Colic lymph node (tissue), 1 donor: ENCODE measurements around the genes CENPI, RPL36A, GPRASP3 and TCEAL4.

- PRO-cap = no peak
Measured at GRCh38 chrX:100644974-100645521, 1.0 kb downstream of the SRPX2 start.

- PRO-cap = no peak
Measured at GRCh38 chrX:100648804-100649023, 4.7 kb downstream of the SRPX2 start.

DNA sequence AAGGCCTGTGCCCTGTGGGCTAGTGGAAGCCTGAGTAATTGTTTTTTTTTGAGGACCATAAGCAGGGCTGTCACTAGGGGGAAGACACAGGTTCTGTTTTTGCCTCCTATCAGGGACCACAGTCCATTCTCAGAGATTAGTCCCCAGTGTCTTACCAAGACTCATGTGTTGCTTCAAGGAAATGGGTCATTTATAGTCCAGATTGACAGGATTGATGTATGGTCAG lies 6.2 kb downstream of the SRPX2 start:
- PRO-cap = no peak

GRCh38 chrX:100659627-100660382 lies 15.8 kb downstream of the SRPX2 start:
- PRO-cap = no peak

DNA sequence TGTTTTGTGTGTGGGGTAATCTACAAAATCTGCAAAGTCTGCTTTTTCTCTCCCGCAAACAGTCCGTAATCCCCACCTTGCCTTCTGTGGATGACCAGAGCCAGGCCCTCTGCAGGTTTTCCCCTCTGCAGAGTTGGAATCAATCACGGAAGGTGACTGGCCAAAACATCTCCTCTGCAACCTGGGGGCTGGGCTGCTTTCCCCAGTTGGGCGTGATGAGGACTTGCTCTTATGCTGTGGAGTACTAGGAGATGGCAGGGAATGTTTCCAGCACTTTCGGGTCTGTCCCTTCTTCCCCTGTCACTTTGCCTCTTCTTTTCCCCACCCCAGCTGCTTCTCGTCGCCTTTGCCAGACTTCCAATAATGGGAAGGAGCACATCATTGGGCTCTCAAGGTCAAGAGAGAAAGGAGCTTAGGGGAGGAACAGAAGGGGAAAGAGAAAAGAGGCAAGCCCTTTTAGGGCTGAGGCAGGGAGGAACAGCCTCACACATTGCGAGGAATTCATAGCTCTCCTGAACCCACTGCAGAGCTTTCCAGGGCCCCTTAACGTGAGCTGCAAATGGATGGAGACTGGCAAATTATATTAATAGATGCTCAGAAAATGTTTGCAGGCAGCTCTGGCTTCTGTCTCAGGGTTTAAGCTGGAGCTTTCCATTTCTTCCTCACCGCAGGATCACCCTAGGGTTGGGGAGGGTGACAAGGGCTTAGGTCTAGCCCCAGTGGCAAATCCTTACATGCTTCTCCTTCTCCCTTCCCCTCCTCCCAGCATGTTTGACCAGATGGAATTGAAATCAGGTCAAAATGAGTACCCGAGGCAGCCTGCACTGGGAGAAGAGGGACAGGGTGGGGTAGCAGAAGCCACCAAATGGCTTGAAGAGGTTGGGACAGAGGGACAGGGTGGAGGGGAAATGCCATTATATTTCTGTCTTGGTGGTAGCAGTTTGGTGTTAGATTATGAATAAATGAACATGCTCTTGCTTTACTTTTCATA lies 1.4 kb downstream of the TMEM35A start:
- PRO-cap = no peak

GRCh38 chrX:101097371-101098520 lies at the start of gene CENPI:
CENPI (plus strand) TSS chrX:101098204.
- PRO-cap = bidirectional peak, plus-strand start at chrX:101098204, minus-strand start at chrX:101097903

GRCh38 chrX:101390381-101391578 lies at the start of gene RPL36A:
RPL36A (plus strand) TSS chrX:101391011.
- PRO-cap = bidirectional peak, plus-strand start at chrX:101391011, minus-strand start at chrX:101390785

DNA sequence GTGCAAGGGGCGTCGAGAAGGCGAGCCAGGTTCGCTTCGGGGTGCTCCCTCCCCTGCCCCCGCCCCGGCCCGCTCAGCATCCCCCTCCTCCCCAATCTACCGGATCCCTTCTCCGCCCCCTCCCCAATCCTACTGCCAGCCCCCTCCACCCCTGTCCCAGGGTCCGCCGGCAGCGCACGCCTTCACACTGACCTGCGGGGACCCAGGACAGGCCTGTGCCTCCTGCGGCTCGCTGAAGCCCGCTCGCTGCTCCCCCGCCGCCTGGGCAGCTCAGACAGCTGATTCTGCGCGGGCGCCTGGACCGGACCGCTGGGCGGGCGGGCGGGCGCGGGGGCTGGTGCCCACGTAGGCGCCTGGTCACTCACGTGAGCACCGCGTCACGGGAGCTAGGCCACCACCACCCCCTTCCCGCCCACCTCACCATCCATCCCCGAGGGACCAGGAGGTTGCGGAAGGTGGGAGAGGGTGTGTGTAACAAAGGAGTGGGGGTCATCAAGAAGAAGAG lies 13.6 kb downstream of the BEX5 start:
- PRO-cap = no peak

- PRO-cap = bidirectional peak, plus-strand start at chrX:102720749, minus-strand start at chrX:102720629
Measured at GRCh38 chrX:102720344-102720858, at the start of gene GPRASP3. GPRASP3 (plus strand) TSS chrX:102720743.

DNA sequence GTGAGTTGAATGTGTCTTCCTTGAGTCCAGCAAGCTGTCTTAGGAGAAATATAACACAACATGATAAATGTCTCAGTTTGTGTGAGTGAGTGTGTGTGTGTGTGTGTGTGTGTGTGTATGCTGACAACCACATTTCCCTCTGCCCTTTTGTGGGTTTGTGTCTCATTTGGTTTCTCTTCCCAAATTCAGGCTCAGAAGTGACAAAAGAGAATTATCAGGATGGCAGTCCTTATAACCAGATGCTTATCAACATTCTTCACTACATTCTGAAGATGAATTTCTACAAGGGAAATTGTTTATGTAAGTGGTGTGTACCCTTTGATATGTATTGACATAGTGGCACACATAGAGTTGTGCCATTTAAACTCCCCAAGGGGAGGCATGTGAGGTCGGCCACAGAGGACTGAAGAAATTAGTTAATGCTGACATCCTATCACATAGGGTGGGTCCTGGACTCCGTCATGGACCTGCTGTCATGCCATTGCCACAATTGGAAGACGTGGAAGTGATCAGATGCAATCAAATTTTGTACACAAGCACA lies 72.1 kb upstream of the RAB40AL start:
- PRO-cap = no peak

GRCh38 chrX:103250771-103251564 lies 4.0 kb downstream of the TCEAL8 start:
- PRO-cap = no peak

DNA sequence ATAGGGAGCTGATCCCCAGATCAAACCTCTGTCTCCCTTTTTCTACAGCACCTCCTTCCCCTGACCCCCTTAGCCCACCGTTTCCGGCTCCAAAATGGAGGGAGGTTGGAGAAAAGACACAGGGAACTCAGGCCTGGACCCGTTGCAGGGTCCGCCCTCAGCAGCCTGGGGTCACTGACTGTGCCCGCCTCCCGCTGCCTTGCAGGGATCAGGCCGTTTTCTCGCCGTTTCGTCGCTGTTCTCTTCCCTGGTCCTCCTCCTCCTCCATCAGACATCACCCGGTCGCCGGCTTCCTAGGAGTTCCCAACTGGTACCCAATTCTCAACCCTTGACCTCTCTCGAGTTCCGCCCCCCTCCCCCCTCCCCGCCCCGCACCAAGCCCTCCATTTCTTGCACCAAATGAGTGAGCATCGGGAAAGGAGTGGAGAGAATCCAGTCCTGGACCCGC lies 585 bp downstream of the TCEAL5 start:
- PRO-cap = no peak

- PRO-cap = unidirectional peak, plus-strand start at chrX:103585517
Measured at GRCh38 chrX:103585354-103585831, at the start of gene TCEAL4. TCEAL4 (plus strand) TSS chrX:103585515.

DNA sequence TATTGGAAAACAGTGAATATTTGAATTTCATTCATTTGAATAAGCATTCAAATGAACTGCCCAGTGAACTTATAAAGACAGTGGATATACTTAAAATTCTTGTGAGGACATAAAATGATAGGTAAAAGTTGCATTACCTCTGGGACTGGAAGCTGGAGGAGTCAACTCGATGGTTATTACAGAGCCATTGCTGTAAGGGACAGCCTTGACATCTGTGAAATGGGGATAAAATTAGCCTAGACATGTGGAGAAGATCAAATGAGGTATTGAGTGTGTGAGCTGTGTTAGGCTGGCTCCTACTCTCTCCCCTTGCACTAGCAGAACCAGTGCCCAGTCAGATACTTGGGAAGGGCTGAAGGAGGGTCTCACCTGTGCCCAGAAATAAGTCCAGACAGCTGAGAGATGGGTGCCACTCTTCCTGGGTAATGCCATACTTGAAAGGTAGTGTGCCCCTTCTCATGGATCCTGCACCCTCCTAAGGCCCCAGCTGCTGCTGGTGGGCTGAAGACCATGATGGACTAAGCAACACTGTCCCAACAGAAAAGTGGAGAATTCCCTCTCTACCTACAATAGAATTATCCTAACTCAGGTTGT lies 2.5 kb downstream of the TCEAL4 start:
- PRO-cap = no peak

- PRO-cap = no peak
Measured at GRCh38 chrX:103624714-103625514, 3.9 kb upstream of the TCEAL1 start.

- PRO-cap = no peak
Measured at GRCh38 chrX:103626822-103627303, 1.9 kb upstream of the TCEAL1 start.

DNA sequence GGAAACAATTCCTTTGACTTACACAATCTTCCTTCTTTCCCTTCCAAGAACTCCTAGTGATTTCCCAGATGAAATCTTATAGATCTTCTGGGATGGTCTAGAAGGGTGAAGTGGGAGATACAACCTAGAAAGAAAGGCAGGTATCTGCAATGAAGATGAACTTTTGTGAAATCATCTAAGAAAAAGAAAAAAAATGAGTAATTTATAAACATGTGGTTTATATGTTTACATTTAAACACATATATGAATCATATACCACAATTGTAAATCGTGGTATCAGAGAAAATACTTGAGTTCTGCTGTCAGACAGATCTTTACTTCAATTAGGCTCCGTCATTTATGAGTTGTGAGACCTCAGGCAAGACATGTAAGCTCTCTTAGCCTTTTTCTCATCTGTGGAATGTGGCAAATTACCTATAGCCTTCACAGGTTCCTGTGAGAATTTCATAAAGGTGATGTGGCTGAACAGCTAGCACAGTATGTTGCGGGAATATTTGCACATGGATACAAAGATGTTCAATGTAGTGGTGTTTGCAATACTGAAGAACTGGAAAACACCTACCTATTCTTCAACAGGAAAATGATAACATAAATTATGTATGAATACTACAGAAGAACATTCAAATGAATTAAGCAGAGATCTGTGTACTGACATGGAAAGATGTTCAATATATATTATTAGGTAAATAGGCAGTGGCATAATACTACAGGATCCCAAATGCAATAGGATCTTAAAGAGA lies 7.9 kb downstream of the MORF4L2 start:
- PRO-cap = no peak

DNA sequence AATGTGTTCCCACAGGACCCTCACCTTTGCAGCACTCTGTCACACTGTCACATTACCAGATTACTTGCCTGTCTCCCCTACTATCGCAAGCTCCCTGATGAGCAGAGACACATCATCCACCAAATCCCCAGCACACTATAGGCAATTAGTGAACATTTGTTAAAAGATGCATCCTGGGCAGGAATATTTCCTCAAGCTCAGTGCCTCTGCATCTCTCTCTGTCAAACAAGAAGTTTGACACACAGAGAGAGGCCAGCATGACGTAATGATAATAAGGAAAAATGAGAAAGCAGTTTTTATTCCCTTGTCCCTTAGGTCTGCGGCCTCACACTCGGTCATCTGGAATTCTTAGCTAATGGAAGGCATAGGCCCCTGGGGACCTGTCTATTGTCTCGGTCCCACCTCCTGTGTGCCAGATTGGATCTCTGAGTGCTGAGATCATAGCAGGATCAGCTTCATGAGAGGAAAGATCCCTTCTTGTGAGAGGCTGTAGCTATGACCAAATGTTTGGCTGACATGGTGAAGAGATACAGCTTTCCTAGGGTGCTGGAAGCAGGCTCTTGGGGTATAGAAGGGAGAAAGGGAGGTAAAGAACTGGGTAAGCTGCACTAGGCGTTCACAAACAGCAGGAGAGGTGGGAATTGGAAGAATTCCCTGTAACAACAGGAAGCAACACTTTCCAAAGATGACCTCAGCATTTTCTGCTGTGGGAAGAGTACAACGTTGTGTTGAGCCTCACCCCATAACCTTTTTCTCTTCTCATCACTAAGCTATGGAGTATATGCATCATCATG lies 20.1 kb downstream of the TMEM31 start:
- PRO-cap = no peak

GRCh38 chrX:103742208-103742707 lies 31.5 kb downstream of the TMEM31 start:
- PRO-cap = no peak

DNA sequence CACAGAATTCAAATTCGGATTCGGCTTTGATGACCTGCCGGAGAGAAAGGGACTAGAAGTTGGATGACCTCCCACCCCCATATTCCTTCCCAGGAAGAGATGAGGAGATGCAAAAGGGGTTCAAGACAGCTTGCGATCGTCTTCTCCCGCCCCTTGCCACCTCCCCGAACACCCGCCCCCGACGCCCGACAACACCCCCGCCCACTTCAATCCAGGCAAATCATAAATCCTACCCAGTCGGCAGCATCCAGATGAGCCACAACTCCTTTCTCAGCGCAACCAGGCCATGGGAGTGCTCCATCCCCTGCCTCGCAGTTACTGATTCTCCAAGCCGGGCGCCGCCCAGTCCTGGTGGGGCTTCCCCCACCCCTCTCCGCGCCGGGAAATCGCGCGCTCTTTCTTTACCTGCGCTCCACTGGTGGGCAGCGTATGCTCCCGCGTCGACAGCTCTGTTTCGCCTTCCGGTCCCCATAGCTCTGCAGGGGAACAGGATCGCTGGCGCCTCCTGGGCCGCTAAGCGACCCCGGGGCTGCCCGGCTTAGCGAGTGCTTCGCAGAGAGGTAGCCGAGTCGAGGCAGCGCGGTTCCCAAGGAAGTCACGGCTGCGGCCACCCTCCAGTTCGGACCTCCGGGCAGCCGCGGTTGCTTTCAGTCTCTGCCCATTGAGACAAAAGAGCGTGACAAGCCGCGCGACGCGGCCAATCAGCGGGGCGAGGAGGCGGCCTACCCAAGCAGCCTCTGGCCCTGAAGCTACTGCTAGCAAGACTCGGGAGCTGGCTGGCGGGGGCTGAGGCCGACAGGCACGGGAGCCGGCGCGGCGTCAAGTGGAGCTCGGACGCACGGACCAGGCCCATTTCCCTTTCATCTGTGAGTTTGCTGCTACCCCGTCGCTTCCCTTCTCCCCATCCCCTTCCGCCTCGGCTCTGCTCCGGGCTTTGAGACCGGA lies 43.7 kb upstream of the TMSB15B start:
- PRO-cap = bidirectional peak, plus-strand start at position 457 of the sequence, minus-strand start at position 417 of the sequence; bidirectional peak, plus-strand start at position 762 of the sequence, minus-strand start at position 599 of the sequence